ENCODE data around the genes HTR2C, DOCK11, ZCCHC12 and SLC25A43.

- PRO-cap = no peak
Observed at GRCh38 chrX:111914174-111914982, 38.4 kb downstream of the TRPC5OS start.

GRCh38 chrX:112718339-112718837 lies 38.6 kb upstream of the LHFPL1 start:
- PRO-cap = no peak

DNA sequence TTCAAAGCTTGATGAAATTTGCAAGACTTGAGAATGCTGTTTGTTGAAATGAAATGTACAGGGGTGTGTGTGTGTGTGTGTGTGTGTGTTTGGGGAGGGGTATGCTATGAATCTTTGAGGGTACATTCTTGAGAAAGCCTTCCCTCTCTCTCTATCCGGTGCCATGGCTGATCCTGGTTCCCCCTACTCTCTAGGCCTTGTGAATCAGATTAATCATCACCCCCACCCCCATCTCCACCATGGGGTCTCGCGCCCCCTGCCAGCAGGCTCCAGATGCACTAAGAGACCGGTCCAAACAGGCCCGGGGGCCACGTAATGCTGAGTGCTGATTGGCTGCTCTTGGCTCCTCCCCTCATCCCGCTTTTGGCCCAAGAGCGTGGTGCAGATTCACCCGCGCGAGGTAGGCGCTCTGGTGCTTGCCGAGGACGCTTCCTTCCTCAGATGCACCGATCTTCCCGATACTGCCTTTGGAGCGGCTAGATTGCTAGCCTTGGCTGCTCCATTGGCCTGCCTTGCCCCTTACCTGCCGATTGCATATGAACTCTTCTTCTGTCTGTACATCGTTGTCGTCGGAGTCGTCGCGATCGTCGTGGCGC lies at the start of gene HTR2C:
TSS of gene HTR2C (plus strand) at position 398 of the 596 bp plus-strand sequence.
- PRO-cap = no peak

- PRO-cap = no peak
Observed at GRCh38 chrX:115229587-115230136, 4.2 kb downstream of the LRCH2 start.

DNA sequence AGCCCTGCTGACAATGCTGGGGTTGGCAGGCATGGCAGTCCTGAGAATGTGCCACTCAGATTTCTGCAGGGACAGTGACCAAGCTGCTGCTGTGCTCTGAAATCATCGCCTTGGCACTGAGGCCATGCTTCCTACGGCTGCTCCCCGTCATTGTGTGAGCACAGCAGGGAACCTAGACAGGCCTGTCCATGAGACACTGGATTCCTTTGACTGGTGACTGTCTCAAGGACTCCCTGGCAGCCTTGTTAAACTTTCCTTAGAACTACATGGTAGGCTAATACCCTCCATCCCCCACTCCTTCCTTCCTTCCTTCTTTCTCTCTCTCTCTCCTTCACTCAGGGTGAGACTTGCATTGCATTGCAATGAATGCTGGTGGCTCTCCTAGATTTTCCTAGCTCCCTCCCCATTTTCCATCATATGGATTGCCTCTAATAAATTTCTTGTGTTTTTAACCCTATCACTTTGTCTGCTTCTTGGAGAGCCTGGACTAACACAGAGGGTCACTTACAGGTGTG lies 111.5 kb downstream of the LUZP4 start:
- PRO-cap = no peak

- PRO-cap = unidirectional peak, plus-strand start at chrX:115581659
Observed at GRCh38 chrX:115581433-115581830, 20.5 kb downstream of the PLS3 start.

- PRO-cap = bidirectional peak, plus-strand start at chrX:115593553, minus-strand start at chrX:115593462
Observed at GRCh38 chrX:115593379-115593871, 32.5 kb downstream of the PLS3 start.

DNA sequence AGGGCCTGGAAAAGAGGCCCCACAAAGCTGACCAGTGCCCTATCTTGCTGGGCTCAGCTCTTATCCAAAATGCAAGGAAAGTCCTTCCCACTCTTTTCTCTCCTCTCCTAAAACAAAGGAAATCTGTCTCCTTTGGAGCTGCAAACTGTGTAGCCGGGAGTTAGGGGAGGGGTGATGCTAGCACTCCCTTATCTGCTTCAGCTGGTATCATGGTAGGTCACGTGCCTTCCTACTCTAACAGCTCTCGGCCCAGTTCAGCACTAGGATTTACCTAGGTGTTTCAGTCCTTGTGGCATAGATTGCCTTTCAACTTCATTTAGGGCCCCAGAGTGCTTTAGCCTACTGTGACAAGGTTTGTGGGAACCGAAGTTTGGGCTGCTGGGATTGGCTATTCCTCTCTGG lies 245.2 kb upstream of the CT83 start:
- PRO-cap = no peak

- PRO-cap = no peak
Observed at GRCh38 chrX:117972508-117973187, 144.0 kb downstream of the KLHL13 start.

GRCh38 chrX:118355432-118355987 lies 9.6 kb downstream of the WDR44 start:
- PRO-cap = no peak

DNA sequence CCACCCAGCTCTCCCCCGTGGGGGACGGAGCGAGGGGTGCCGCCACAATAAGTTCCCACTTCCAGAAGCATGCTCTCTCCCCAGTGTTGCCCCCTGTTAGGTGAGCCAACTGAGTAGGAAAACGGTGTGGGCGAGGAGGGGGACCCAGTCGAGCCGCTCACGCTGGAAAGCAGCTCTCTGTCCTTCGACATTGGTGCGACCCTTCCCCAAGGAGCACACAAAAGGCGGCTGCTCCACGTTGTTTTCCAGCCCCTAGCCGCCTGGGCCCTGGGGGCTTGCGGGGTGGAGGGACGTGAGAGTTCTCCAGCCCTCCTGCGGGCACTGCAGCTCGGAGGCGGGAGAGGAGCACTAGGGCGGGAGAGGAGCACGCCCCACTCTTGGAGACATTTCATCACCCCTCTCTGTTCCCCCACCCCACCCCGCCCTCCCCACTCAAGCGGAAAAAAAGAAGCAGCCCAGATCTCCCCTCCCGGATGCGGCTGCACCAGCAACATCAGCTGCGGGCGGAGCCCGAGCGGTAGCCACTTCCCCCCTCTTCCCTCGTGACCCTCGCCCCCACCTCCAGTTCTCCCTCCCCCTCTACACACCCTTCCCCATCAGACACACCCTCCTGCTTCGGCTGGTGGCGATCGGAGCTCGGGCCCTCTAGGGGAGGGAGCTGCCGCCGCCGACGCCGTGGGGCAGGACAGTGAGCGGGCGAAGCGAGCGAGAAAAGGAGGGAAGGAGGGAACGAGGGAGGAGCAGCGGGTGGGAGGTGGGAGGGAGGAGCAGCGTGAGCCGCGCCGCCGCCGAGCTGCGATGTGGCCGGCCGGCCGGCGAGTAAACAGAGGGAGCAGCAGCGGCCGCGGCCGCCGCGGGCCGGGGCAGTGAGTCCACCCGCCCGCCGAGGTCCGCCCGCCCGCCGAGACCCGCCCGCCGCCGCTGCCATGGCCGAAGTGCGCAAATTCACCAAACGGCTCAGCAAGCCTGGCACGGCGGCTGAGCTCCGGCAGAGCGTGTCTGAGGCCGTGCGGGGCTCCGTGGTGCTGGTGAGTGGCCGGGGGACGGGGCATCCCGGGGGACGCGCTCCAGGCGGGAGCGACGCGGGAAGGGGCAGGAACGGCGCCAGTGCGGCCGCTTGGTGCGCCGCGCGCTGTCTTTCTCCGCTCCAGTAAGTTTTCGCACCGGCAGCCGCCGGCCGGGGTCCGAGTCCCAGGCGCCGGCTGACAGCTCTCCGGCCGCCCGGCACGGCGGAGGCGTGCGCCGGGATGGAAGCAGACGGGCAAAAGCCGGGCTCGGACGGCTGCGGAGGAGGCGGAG lies at the start of gene DOCK11:
TSS of gene DOCK11 (plus strand) at position 770 of the 1,299 bp plus-strand sequence.
- PRO-cap = unidirectional peak, plus-strand start at position 711 of the sequence; unidirectional peak, plus-strand start at position 818 of the sequence

- PRO-cap = no peak
Observed at GRCh38 chrX:118496769-118497199, 1.2 kb downstream of the DOCK11 start.

GRCh38 chrX:118740945-118741394 lies 13.6 kb downstream of the IL13RA1 start:
- PRO-cap = no peak

- PRO-cap = no peak
Observed at GRCh38 chrX:118767170-118767722, 39.8 kb downstream of the IL13RA1 start.

GRCh38 chrX:118823420-118824256 lies at the start of gene ZCCHC12:
Gene ZCCHC12 (plus strand): TSS chrX:118823824.
- PRO-cap = no peak

DNA sequence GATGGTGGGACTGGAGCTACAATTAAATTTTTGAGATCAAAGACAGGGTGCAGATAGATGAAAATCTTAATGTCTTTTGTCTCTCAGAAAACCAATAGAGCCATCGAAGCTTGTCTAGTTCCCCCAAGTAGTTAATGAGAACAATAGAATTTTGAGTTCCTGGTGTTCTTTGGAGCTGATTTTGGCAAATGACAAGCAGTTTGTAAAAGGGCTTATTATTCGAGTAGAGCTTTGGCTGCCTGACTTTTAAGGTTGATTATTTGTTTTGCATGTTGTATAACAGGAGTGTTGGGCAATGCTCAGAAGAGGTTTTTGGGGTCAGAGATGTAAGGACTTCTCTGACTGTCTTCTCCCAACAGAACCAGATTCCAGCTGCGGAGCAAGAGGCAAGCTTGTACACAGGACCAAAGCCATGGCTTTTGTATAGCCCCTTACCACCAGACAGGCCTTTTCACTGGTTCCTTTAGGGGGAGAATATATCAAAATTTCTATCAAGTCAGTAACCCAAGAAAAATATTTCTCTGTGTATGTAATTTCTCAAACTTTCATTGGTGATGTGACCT lies 30.0 kb downstream of the ZCCHC12 start:
- PRO-cap = no peak

DNA sequence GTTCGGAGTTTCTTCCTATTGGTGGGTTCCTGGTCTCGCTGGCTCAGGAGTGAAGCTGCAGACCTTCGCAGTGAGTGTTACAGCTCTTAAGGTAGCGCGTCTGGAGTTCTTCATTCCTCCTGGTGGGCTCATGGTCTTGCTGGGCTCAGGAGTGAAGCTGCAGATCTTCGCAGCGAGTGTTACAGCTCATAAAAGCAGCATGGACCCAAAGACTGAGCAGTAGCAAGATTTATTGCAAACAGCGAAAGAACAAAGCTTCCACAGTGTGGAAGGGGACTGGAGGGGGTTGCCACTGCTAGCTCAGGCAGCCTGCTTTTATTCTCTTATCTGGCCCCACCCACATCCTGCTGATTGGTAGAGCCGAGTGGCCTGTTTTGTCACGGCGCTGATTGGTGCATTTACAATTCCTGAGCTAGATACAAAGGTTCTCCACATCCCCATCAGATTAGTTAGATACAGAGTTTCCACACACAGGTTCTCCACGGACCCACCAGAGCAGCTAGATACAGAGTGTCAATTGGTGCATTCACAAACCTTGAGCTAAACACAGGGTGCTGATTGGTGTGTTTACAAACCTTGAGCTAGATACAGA lies 28.5 kb upstream of the PGRMC1 start:
- PRO-cap = no peak

GRCh38 chrX:119234942-119235787 lies 920 bp upstream of the PGRMC1 start:
- PRO-cap = no peak

DNA sequence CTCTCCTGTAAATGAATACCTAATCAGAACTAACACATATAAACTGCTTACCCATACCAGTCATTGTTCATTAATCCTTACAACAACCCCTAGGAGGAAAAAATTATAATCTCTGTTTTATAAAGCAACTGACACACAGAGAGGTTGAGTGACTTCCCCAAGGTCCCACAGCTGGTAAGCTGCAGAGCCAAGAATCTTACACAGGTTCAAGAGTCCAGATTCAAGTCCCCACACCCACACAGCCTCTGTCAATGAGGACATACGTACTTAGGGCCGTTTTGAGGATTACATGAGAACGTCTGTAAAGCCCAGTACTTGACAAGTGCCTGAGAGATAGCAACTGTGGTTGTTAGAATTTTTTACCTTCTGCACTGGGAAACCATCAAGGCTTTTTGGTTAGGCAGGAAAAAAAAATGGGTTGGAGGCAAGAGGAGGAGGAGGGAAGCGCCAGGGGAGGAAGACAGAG lies 553 bp upstream of the SLC25A43 start:
- PRO-cap = no peak

- PRO-cap = no peak
Observed at GRCh38 chrX:119399016-119400069, at the start of gene SLC25A43. Gene SLC25A43 (plus strand): TSS chrX:119399336.